Cerebral cortex (tissue), 2 donors: ENCODE measurements around the genes OR4M2 and GABRG3.

DNA sequence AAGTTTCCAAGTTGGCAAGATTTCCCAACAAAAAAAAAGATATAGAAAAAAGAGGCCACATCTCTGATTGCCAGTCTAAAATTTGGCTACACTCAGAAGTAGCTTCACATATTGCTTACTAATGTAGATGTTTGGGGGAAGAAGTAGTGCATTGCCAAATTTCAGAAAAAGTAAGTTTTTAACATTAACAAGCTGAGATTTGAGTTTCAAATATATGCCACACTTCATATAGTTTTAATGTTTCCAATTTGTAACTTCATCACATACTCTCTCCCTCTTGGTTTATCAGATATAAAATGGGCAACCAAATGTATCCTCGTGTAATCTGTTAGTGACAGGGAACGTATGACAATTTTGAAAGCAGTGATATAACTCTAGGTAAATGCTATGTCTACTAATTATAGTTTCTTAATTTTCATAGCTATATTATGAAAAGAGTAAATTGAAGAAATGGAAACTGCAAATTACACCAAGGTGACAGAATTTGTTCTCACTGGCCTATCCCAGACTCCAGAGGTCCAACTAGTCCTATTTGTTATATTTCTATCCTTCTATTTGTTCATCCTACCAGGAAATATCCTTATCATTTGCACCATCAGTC is at the start of gene OR4M2:
TSS of gene OR4M2 (plus strand) at position 353 of the 601 bp plus-strand sequence.
- PRO-cap, 2 experiments: no peak in any of the 2 experiments

DNA sequence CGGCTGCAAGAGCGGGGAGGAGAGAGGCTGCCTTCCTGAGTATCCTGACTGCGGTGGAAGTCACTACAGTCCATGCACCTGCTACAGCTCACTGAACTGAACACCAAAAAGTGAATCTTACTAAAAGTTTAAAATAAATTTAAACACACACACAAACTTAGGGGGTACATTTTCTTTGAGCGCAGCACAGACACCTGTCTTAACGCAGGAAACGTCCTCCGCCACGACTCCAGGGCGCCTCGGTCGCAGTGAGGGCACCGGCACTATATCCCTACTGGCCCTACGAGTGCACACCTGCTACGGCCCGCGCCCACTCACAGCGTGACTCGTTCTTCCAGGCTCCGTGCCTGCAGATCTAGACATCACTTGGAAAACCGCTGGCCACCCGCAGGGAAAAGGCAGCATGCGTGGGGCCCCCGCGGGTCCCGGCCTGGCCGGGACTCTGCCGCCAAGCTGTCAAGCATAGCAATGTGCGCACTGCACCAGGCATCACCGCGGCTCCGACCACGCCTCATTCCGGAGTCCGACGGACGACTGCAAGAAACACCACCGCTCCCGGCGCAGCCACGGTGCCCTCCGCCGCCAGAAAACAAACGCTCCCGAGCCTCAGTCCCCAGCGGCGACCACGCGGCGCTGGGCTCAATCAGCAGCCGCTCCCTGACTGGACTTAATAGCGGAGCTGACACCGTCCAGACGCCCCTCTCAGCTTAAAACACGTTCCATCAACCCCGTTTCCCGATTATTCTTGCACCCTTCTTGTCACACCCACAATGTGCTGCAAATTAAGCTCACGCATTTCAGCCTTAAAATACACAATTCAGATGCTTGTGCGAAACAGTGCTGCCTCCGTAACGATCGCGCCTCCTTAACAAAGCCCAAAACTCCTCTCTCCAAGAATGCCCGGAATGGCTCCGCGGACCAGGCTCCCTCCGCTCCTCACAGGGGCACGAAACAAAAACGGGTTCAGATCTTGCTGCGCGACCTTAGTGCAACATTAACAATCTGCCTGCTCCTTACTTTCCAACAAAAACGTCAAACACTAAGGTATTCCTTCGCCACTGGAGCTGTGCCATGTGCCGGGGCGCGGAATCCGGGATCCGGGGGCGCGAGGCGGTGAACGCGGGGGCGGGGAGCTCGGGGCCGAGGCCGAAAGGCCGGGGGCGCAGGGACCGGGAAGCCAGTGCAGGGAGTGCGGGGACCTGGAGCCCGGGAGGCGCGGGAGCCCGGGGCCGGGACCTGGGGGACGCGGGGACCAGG is 873 bp downstream of the CYFIP1 start:
- PRO-cap, 2 experiments: peak in 1 of 2 experiments; most common plus-strand start position 514 of the sequence (in 1); most common minus-strand start position 241 of the sequence (in 1)

- PRO-cap, 2 experiments: no peak in any of the 2 experiments
Observed at GRCh38 chr15:23225789-23226323, 89.2 kb upstream of the GOLGA6L1 start.

DNA sequence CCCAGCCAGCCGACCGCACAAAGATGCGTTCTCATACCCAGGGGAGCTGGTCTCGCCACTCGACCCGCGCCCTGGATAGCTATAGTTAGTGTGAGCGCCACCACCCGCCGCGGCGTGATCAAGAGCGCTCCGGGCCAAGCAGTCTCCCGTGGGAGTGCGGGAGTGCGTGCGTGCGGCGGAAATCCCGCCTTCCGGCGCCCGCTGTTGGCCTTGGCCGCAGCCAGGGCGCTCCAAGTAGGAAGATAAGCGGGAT is 30.7 kb downstream of the GOLGA6L26 start:
- PRO-cap, 2 experiments: no peak in any of the 2 experiments

DNA sequence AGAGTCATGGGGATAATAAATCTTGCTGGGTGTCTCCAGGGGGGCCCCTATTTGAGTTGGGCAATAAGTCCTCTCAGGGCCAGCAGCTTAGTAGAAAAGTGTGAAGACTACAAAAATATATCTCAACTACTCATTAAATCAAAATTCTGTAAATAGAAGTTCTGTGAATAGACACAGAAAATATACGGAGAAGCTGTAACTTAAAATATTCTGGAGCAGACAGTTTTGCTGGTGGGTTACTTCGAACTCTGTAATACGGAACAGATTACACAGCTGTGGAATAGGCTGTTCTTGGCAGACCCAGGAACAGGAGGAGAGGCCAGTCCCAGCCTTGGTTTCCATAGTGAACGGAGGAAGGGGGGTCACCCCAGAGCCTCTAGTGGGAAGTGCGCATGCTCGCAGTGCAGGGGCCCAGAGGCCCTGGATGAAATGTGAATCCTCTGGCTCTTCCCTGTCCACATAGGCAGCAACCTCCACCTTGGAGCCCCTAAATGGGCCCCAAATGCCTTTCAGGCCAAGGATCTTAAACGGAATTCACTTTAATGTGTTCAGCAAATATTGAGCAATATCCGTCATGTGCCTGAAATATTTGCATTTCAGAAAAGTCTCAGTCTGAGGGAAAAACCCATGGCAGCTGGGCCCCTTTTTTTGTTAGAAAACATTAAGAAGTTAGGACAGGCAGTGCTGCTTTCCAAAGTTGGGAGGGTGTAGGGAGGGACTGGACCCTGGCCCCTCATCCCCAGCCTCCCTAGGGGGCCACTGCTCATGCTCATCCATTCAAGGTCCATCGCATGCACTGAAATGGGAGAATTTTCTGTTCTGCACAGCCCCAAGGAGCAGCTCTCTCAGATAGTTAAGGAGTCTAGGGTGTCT is 3.3 kb upstream of the NDN start:
- PRO-cap, 2 experiments: peak in 1 of 2 experiments; most common plus-strand start position 404 of the sequence (in 1); most common minus-strand start position 252 of the sequence (in 1)

GRCh38 chr15:23708039-23708381 is 20.9 kb upstream of the NDN start:
- PRO-cap, 2 experiments: peak in 1 of 2 experiments; most common minus-strand start chr15:23708268 (in 1)

DNA sequence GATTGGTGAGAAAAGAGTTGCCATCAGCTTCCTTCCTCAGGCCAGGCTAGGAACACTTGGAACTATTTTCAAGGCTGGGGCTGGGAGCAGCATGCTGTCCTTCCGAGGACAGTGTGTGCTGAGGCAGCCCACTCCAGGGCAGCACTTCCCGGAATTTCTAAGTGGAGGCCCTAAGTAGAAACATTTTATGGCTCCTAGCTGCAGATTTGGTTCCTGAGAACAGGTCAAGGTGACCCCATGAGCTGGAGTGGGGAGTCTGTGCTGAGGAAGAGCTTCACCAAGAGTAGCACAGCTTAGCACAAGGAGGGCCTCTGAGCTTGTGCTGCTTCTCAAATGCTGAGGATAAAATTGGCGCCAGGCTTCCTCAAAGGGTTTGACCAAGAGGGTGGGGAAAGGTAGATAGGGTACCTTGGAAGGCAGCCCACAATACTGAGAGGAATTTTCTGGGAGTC is 111.1 kb upstream of the NDN start:
- PRO-cap, 2 experiments: no peak in any of the 2 experiments

- PRO-cap, 2 experiments: no peak in any of the 2 experiments
Observed at GRCh38 chr15:23877968-23878543, 191.0 kb upstream of the NDN start.

DNA sequence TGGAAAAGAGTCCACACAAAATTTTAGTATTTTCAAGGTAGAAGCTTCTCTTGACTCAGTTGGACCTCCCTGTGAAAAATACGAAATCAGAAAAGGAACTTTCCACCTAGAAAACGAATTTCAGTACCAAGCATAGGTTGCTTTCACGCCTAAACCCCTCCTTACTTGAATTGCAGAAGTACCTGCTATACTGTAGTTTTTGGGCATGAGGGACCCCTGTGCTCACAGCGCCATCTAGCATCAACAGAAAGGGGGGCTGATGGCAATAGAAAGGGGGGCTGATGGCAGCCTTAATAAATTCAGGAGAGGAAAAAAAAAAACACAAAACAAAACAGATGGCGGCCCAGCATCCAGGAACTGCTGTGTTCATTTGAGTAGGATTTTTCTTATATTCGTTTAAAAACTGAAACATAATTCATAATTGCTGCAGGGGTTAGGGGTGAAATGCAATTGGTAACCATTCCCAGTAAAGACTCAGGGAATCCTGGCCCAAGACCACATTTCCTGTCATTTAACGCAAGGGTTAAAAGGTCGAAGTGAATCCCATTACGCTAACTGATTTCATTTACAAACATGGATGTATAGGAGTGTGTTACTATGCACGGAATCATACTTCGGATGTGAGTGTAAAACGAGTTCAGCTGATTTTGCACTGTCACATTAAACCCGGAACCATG is 96.8 kb downstream of the NPAP1 start:
- PRO-cap, 2 experiments: no peak in any of the 2 experiments

GRCh38 chr15:25064974-25065173 is 110.1 kb downstream of the SNRPN start:
- PRO-cap, 2 experiments: peak in 1 of 2 experiments; most common plus-strand start chr15:25065027 (in 1)

DNA sequence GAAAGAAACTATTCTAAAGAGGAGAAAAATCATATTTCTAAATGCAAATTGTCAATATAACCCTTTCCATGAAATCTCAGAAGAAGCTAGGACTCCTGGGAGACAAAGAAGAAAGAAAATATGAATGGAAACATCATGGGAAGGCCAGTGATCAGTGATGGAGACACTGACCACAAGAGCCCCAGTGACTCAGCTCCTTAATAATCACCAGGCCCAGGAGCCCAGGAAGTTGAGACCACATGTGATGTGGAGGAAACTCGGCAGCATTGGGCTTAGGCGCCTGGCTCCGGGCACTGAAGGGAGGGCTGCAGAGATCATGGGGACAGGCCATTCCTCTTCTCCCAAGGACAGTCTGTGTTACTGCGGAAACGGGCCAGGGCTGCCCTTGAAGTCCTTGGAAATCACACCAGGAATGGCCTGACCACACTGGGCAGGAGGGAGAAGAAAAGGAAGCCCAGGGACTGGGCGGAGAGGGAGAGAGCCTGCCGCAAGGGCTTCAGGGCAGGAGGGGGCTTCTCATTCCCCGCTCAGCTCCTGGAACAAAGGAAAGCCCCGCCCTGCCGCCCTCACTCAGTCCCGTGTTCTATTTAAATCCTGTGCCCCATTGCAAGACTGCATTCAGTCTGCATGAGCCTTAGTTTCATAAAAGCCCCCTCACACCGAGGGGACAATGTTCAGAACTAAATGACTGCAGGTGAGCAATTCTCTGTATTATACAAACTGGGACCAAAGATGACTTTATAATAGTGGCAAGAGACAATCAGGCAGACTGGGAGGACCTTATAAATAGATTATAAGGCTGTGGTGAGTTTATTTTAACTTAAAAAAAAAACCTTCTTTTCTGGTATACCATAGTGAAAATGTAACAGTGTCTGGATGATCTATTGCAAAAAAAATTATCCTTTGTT is 205.3 kb upstream of the UBE3A start:
- PRO-cap, 2 experiments: no peak in any of the 2 experiments

- PRO-cap, 2 experiments: peak in 1 of 2 experiments; most common minus-strand start chr15:25831302 (in 1)
Observed at GRCh38 chr15:25830630-25831677, 32.2 kb downstream of the ATP10A start.

GRCh38 chr15:26050926-26051462 is 187.9 kb upstream of the ATP10A start:
- PRO-cap, 2 experiments: peak in 1 of 2 experiments; most common plus-strand start chr15:26051260 (in 1); most common minus-strand start chr15:26051151 (in 1)

DNA sequence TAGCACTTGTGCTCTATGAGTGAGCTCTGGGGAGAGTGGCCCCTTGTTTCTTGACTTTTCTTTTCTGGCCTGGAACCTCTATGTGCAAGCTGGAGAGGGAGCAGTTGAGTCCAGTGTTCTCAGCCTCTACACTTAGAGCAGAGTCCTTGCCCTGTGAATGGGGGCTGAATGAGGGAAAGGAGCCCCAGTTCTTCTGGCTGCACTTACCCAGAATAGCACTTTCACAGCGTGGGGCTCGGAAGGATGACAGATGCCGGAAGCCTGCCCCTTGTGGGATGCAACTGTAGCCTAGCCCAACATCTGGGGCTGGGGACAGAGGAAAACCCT is 426.1 kb upstream of the ATP10A start:
- PRO-cap, 2 experiments: peak in 1 of 2 experiments; most common plus-strand start position 86 of the sequence (in 1)

DNA sequence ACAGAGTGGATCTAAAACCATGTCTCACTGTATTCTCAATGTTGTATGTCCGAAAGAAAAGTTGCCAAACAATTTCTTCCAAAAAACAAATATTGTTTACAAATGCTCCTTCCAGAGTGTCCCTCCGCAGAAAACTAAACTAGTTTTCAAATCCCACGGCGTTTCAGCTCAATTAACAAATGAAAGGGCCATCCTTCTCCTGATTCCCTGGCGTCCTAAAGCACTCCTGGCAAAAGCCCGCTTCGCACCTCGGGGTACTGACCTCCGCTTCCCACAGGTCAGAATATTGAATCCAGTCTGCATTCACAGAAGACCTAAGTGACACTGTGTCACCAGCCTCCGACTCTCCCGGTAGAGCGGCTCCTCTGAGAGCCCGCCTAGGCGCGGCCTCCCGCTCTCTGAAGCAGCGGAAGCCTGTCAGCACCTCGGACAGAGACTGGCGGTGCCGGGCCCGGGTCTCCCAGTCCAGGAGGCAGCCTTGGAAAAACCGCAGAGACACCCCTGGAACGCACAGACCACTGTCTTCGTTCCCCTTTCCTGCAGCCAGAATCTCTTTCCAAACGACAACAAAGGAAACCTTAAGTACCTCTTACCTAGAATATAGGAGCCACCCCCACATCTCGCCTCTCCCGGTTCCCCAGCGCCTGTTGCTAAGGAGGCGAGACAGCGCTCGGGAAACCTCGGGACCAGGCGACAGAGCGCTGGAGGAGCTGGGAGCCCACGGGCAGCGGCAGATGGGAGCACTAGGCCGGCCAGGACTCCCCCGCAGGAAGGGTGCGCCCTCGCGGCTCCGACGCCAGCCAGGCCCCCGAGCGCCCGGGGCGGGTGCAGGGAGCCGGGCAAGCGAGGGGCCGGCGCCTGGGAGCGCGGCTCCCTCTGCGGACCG is 1.2 kb downstream of the GABRB3 start:
- PRO-cap, 2 experiments: peak in 1 of 2 experiments; most common plus-strand start position 693 of the sequence (in 1)

GRCh38 chr15:26970663-26971795 is at the start of gene GABRG3:
Gene GABRG3 (plus strand): TSS chr15:26971181.
- PRO-cap, 2 experiments: no peak in any of the 2 experiments

GRCh38 chr15:27043614-27044303 is 72.8 kb downstream of the GABRG3 start:
- PRO-cap, 2 experiments: no peak in any of the 2 experiments

DNA sequence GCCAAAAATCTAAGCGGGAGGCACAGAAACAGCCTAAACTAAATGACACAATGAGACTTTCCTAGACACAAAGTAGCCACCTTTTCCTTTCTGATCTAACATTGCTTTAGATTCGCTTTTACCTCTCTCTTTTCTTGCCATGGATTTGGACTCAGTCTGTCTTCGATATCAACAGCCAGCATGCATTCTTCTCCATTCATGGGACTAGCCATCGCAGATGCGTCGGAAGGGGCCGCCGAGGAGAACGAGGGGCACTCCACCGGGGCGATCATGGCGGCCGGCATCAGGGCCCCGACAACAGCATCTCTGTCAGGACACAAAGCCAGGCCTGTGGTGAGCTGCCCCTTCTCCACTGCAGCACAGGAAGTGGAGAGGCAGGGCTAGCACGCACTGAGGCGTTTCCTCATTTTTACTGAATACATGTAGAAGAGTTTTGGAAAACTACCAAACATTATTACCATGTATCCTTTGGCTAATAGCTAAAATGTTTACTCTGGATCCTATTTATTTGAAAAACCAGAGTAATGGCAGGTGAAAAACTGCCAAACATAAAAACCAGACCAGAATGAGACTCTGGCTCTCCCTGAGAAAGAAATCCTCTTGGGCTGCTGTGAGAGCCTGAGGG is 69.3 kb upstream of the OCA2 start:
- PRO-cap, 2 experiments: peak in 1 of 2 experiments; most common plus-strand start position 357 of the sequence (in 1); most common minus-strand start position 308 of the sequence (in 1)

GRCh38 chr15:28220427-28220917 is 101.5 kb downstream of the HERC2 start:
- PRO-cap, 2 experiments: no peak in any of the 2 experiments

DNA sequence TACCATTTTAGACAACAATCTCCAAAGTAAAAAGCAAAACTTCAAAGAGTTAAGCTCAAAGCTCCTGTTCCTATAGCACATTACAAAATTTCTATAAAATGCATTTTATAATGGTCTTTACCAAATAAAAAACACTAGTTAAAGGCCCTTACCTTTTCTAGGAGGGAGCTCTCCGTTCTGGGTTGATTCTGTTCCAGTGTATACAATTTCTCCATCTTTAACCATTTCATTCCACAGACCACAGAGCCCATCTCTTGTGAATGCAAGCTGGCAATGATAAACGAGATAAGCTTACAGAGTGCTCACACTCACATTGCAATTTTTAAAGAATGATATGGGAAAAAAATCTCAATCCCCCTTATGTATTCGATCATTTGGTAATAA is 22.7 kb downstream of the HERC2 start:
- PRO-cap, 2 experiments: no peak in any of the 2 experiments